Kidney epithelial cell (primary cell): ENCODE results near the genes SMKR1 and CPA4.

DNA sequence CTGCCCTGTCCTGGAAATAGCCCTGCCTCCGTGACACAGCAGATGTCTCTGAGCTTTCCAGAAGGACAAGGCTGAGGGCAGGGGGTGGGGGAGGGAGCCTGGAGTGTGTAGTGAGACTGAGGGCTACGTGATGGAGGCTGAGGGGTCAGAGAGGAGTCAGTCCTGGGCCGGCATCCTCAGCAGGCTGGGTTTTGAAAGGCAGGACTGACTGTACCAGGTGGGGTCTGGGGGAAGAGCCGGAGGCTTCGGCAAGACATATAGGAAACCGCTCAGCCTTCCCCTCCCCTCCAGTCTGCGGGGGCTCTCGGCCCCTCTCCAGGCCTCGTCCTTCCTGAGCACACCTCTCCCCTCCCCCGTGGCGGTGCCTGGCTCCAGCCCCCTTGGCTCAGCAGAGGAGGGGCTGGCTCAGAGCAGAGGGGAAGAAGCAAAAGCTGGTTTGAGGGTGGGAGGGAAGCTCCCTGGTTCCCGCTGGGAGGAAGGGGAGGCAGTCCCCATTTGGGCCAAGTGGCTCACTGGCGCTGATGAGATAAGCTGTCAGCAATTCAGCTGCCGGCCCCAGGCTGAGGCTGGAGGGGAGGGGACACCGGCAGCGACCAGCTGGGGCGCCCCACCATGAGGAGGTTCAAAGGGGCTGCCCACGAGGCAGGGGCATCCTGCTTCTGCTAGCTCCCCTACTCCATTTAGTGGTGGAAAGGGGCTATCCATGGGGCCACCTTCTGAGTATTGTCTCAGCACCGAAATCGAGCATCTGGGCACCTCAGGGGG is 2.2 kb downstream of the FLNC start:
- RAMPAGE, long total RNA: no peak
- RRBS: 16% methylated on average over 2 of the region's 20 CpGs

GRCh38 chr7:128853260-128854045 is 9.2 kb upstream of the ATP6V1F start:
- RAMPAGE, long total RNA: no peak
- RRBS: no CpG with 5 or more reads among the region's 24 CpGs

DNA sequence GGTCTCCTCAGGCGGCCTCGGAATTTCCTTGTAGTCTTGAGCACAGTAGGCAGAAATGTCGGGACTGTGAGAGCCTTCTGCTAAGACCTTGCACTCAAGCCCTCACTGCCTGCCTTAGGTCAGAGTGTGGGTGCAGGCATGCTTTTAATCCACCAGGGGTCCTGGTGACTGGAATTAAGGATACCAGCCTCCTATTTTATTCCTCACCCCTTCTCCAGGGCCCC is 789 bp downstream of the ATP6V1F start:
- RAMPAGE, long total RNA: no peak
- RRBS: no CpG with 5 or more reads among the region's 3 CpGs

GRCh38 chr7:128874495-128875111 is 8.5 kb downstream of the ATP6V1FNB start:
- RAMPAGE, long total RNA: no peak
- RRBS: no CpG with 5 or more reads among the region's 14 CpGs

- RAMPAGE, long total RNA: no peak
- RRBS: 79% methylated on average over 5 of the region's 24 CpGs
These were observed 17.8 kb downstream of the ATP6V1FNB start for GRCh38 chr7:128883578-128884652.

DNA sequence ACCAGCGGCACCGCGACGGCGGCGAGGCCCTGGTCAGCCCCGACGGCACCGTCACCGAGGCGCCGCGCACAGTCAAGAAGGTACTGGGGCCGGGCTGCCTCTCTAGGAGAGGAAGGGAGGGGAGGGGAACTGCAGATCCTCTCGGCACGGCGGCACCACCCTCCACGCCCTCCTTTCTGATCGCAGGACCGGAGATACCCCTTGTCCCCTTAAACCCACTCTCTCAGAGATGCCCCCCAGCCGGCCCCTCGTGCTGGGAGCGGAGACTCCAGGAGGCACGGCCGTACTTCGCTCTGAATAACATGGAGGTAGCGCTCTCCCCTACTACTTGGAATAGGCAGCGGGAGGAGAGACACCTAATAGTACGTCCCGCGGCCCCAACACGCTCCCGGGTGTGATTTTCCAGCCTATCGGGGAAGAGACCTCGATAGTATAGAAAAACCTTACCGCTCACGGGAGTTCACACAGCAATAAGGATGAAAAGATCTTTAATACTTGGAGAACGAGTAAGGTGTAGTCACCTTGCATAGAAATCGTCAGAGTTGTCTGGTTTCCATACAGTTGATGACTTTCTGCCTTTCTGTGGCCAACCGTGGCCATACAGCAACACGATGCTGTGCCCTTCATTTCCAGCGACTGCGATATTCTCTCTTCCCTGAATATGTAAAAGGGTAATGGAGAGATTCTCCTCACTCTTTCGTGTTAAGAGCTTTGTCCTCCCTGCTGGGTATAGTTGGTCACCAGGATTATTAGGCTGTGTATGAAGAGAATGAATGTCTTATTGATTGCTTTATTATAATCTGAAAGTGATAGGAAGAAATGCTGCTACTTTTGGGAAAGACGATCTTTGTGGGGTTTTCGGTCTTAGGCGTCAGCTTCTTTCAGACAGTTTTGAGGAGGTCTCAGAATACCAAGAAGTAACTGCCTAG is 794 bp downstream of the AHCYL2 start:
- RAMPAGE, long total RNA: no peak
- RRBS: no CpG with 5 or more reads among the region's 47 CpGs

- RAMPAGE, long total RNA: no peak
- RRBS: no CpG with 5 or more reads among the region's 4 CpGs
These were observed 33.8 kb downstream of the AHCYL2 start for GRCh38 chr7:129258392-129259320.

GRCh38 chr7:129377437-129377658 is 56.9 kb upstream of the STRIP2 start:
- RAMPAGE, long total RNA: no peak
- RRBS: no CpG with 5 or more reads among the region's 2 CpGs

GRCh38 chr7:129501850-129503084 is at the start of gene SMKR1:
SMKR1 (plus strand) TSS chr7:129502531.
- RAMPAGE, long total RNA: no peak
- RRBS: 2% methylated on average over 65 of the region's 123 CpGs

- RAMPAGE, long total RNA: no peak
- RRBS: no CpG with 5 or more reads among the region's 11 CpGs
These were observed 1.4 kb downstream of the NRF1 start for GRCh38 chr7:129612721-129613513.

DNA sequence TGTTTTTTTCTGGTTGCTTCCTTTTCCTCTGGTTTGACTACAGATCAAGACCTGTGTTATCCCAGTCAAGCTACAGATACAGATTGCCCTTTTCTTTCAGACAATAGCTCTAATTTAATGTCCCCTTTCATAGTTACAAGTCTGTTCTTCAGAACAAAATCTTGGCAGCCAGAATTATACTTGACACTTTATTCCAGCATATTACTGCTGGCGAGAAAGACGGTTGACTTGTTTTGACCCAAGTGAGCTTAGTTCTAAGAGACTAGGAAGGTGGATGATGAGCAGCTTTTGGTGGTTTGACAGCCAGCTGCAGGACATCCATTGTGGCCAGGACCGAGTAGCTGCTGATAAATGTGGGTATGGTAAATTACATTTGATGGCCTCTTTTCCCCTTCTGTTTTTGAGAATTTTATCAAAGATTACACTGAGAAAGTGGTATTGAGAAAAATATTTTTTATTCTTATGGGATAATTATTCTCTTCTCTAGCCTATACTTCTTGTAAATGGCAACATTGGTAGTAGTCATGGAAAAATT is 26.7 kb downstream of the NRF1 start:
- RAMPAGE, long total RNA: no peak
- RRBS: no CpG with 5 or more reads among the region's 3 CpGs

- RAMPAGE, long total RNA: no peak
- RRBS: no CpG with 5 or more reads among the region's 10 CpGs
These were observed 29.1 kb downstream of the ZC3HC1 start for GRCh38 chr7:130022076-130022496.

DNA sequence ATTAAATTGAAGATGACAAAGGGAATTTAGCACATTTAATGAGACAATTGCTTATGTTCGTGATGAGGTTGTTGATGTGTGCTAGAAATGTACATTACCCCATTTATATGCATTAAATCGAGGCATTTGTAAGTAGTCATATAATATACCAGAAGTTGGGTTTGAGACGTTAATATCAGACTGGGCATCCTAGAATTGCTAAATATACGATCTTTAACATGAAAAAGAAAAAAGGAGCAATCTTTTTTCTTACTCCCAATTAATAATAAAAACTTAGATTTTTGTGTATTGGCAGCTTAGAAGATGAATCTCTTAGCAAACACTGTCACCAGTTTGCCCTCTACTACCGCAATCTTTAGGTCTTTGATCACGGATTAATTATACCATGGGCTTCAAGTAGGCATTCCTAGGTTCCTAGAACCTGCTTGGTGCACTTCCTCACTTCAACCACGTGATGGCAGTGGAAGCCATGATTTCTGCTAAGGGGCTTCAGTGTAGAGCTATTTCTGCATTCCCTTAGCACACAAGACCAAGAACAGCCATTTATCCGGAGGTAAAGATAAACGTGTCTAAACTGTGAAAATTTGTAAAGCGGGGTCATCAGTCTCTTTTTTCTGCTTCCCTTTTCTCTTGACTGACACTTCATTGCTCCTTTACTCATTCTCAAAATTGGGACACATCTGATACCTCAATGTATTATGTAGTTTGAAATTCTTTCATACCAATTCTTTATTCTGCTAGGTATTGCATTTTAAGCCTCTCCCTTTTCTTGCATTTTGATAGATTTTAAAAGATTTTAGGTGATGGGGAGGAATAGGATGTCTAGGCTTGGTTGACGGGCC is 1.8 kb downstream of the KLHDC10 start:
- RAMPAGE, long total RNA: no peak
- RRBS: no CpG with 5 or more reads among the region's 11 CpGs

GRCh38 chr7:130095624-130096092 is 25.3 kb downstream of the KLHDC10 start:
- RAMPAGE, long total RNA: no peak
- RRBS: no CpG with 5 or more reads among the region's 1 CpG

GRCh38 chr7:130133370-130134518 is 63.4 kb downstream of the KLHDC10 start:
- RAMPAGE, long total RNA: no peak
- RRBS: no CpG with 5 or more reads among the region's 6 CpGs

- RAMPAGE, long total RNA: no peak
- RRBS: no CpG with 5 or more reads among the region's 11 CpGs
These were observed 3.2 kb downstream of the TMEM209 start for GRCh38 chr7:130201616-130202831.

- RAMPAGE, long total RNA: no peak
- RRBS: no CpG with 5 or more reads among the region's 1 CpG
These were observed at the start of gene CPA4 for GRCh38 chr7:130292865-130293458. CPA4 (plus strand) TSS chr7:130293161.

DNA sequence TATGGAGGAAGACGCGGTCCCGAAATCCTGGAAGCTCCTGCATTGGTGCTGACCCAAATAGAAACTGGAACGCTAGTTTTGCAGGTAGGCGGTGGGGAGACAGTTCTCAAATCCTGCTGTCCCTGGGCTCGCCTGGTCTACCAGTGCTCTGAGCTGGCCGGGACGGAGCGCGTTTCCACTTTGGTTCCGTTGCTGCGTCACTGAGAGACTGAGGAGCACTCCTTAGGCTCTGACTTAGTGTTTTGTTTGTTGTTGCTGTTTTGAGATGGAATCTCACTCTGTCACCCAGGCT is 15.3 kb downstream of the CPA4 start:
- RAMPAGE, long total RNA: no peak
- RRBS: no CpG with 5 or more reads among the region's 12 CpGs

- RAMPAGE, long total RNA: no peak
- RRBS: no CpG with 5 or more reads among the region's 5 CpGs
These were observed 34.0 kb downstream of the MEST start for GRCh38 chr7:130525906-130526238.

- RAMPAGE, long total RNA: no peak
- RRBS: no CpG with 5 or more reads among the region's 11 CpGs
These were observed 38.3 kb downstream of the MEST start for GRCh38 chr7:130529861-130530815.